Glomerular endothelial cell (primary cell): ENCODE measurements around the genes OR11H12, OR4N2, TEP1, EDDM3B and SUPT16H.

DNA sequence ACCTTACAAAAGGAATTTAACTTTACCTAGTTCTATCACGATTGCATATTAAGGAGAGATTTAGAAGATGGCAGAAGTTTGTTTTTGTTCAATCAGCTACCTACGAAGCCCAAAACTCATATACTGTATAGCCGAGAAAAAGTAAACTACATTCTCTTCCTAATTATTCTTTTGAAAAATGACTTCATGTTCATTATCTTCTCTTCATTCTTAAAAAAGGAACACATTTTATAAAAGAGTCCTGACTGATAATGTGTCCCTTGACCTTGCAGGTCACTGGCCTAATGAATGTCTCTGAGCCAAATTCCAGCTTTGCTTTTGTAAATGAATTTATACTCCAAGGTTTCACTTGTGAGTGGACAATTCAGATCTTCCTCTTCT is at the start of gene OR11H12:
Gene OR11H12, plus strand, starts transcription at position 252 of the 381 bp plus-strand sequence.
- RAMPAGE, long total RNA: no peak

- RAMPAGE, long total RNA: no peak
Observed at GRCh38 chr14:19803569-19804046, at the start of gene OR4N2. OR4N2 (plus strand) TSS chr14:19803770.

DNA sequence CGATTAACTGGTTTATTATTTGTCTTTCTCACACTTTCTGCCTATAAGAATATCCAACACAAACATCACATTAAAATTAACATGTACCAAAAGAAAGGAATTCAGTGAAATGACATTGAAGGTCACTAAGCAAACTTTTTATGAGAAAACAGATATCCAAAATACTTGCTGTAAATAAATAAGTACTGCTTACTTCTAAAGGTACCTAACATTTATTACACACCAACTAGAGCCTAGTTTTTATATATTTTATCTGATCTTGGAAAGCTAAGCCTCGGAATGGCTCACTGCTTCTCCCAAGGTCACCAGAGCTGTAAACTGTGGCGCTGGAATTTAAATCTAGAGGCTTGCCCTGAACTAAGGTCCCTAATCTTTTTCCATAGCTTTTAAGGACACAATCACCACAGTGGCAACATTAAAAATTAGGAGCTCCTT is 793 bp downstream of the CCNB1IP1 start:
- RAMPAGE, long total RNA: no peak

DNA sequence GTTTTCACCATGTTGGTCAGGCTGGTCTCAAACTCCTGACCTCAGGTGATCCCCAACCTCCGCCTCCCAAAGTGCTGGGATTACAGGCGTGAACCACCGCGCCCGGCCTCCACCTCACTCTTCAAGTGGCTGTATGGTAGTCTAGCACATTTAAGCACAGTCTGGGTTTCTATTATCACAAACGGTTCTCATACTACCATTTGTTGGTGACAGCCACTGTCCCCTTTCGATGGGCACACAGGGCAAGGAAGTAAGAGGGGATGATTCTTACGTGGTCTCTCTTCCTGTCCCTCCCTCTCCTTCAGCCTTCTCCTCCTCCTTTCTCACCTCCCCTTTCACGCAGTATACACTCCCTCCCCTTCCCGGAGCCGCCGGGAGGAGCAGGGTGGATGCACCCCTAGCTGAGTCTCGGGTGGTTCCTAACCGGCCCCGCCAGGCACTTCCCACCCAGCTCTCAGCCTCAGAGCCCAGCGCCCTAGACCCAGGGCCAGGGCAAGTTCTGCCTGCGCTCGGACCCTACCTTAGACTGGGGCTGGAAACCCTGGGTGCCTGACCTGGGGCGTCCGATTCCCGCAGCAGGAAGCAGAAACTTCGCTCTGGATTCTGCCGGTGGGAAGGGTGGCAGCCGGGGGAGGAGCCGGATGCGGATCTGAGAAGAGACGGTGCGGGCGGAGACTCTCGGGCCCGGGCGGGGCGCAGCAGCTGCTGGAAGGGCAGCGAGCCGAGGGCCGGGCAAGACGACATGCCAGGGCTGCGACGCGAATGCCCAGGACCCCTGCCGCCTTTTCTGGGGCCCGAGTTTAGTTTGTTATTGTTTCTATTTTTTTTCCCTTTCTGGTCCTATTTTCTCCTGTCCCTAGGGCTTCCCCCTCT is at the start of gene TEP1:
Gene TEP1, minus strand, starts transcription at position 651 of the 873 bp plus-strand sequence.
- RAMPAGE, long total RNA: start-site peak on the minus strand centred at position 614 of the sequence, 75 bp wide, 84 and 188 reads in 2 replicates

DNA sequence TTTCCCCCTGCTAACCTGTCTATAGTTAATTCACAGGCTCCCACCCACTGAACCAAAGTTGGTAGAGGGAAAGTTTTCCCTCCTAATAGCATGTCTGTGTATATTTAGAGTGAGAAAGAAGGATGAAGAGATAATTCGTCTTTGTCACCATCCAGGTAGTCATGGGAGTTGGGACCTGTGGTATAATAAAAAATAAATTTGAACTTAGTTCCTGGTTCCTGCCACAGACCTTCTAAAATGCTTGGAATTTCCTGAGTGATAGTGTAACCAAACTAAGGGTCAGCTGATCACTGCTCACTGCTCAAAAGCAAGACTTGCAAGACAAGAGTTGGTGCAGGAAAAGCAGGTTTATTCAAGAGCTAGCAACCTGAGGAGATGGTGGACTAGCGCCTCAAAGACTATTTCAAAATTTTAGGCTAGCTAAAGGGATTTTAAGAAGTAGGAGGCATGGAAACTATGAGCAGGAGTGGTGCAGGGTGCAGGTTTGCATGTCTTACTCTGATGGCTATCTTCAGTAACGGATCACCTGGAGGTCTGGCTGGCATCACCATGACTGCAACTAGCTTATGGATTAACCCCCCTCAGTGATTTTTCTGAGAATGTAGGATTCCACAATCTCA is 19.1 kb downstream of the ANG start:
- RAMPAGE, long total RNA: no peak

DNA sequence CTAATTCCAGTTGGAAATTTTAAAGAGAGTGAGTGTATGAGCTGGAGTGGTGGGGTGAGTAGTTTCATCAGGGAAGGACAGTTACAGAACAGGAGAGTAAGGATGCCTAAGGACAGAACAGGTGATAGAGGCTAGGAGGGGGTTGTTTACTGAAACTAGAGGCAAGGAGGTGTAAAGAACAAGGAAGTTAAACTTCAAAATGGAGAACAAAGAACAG is 26.7 kb downstream of the ANG start:
- RAMPAGE, long total RNA: no peak

DNA sequence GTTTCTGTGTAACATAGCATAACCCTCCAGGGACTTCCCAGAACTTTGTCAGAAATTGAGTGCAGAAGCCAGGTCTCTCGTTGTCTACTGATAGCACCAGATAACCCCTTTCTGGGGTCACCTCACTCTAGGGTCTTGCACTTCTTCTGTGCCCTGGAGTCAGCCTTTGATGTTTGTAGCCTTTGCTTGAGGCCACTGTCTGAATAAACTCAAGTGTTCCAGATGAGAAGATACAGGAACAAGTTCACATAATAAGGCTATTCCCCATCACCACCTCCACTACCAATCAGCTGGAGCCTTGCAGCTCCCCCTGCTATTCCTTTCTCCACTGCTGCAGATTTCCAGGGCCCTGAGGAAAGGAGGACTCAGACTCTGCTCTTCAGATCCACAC is at the start of gene EDDM3B:
Gene EDDM3B, plus strand, starts transcription at position 336 of the 391 bp plus-strand sequence.
- RAMPAGE, long total RNA: no peak

- RAMPAGE, long total RNA: no peak
Observed at GRCh38 chr14:20988720-20989379, 930 bp upstream of the METTL17 start.

DNA sequence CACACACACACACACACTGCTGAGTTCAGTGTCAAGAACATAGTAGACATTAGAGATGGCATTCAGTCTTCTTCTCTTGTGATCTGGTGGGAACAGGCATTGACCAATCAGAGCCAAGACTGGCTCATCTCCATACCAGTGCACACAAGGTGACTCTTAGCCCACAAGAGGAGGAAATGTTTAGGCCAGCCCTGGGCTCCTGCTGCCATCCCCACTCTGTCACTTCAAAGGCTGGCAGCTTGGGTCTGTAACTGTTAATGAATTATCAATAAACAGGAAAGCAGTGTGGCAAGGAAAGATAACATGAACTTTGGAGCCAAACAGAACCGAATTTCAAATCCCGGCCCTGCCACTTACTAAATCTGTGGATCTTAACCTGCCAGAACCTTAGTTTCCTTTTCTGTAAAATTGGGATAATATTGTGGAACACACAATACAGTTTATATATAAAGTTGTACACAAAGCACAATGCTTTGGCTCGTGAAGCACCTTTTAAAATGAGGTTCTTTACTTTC is 3.2 kb upstream of the RNASE8 start:
- RAMPAGE, long total RNA: no peak

DNA sequence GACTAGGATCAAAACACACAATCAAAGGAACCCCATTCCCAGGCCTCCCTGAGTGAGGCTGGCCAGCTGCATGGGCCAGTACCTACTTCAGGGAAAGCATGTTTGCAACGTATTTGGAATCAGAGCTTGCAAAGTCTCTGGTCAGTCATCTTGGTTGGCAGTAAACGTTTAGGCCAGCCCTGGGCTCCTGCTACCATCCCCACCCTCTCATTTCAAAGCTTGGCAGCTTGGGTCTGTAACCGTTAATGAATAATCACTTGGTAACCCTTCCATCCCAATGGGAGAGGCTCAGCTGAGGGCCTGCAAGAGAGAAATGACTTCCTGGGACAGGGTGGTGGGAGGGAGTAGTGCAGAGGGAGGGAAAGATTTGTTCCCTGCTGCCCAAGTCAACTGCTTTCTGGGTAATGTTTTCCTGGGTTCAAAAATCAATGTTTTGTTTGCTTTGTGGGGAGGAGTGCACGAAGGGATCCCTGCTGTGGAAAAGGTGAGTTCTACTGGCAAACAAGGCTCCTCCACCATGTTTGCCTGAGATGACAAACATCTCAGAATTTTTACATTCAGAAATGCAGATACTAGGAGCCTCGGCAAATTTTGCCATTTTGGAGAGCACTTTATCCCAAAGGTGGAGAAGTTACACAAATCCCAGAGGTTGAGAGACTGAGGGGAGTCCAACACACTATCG is 2.0 kb upstream of the RNASE8 start:
- RAMPAGE, long total RNA: no peak

- RAMPAGE, long total RNA: no peak
Observed at GRCh38 chr14:21060565-21061144, 3.0 kb downstream of the RNASE8 start.

GRCh38 chr14:21068462-21068786 is 1.7 kb upstream of the ARHGEF40 start:
- RAMPAGE, long total RNA: no peak

DNA sequence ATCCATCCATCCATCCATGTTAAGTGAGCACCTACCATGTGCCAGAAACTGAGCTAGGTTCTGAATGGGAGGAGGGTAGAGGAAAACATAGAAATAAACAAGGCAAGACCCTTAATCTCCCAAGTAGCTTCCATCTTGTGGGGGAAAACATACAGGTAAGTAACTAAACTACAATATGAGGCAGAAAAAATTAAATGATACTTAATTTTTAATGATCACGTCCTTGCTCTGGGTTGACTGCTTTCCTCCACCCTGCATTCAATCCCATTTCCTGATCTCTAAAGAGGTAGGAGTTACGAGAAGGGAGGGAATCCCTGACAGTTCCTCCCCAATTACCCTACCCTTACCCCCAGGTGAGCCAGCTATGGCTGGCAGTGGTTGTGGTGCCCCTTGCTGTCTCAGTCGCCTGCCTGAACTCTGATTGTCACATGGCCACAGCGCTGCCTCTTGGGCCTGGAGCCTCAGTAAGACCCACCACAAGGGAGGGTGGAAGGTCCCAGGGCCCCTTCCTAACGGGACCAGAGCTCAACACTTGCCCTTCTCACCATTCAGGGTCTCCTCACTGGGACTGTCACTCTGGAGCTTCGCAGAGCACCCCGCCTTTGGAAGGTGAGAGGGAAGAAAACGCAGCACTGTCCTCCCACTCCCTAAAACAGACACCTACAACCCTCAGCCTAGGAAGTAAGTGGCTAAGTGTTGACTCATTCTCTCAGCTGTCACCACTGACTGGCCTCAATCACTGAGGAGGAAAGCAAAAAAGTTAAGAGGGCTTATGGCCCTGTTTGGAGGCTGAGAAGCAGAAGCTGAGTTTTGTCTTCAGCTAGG is 858 bp downstream of the TMEM253 start:
- RAMPAGE, long total RNA: no peak

- RAMPAGE, long total RNA: no peak
Observed at GRCh38 chr14:21107425-21107862, 6.6 kb downstream of the TMEM253 start.

- RAMPAGE, long total RNA: no peak
Observed at GRCh38 chr14:21209237-21209806, 53.5 kb upstream of the OR5AU1 start.

- RAMPAGE, long total RNA: no peak
Observed at GRCh38 chr14:21269991-21270433, 770 bp upstream of the HNRNPC start.

- RAMPAGE, long total RNA: start-site peak on the minus strand at chr14:21383950-21384042, 1,074 and 214 reads in 2 replicates
Observed at GRCh38 chr14:21383010-21384139, at the start of gene SUPT16H. SUPT16H (minus strand) TSS chr14:21384019.

DNA sequence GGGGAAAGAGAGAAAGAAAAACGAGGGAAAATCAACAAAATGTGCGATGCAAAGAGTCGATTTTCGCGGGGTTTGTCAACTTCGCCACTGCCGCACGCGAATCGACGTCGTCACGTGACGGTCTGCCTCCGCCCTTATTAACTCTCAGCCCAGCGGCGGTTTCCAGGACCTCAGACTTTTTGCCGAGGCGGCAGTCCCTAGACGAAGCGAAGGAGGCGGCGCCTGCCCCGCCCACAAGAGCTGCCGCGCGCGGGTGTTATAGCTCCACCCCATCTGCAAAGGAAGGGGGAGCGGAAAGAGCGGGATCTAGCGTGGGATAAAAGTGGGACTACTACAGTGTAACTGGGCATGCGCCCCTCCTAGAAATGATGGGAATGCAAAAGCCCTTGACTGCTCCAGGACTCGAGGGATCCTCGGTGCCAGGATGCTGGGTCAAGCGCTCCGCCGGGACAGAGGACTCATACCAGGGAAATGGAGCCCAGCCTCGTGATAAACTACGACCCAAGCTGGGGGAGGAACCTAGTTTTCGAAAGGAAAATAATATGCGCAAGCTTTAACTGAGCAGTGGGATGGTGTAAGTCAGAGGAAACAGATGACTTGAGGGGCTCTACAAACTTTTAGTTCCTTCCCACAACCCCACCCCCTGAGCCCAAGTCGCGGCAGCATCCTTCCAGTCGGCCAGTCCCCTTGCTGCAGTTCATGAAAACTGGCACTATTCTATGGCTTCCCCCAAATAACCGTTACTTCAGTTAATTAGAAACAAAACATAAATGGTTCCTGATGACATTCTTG is 517 bp upstream of the SUPT16H start:
- RAMPAGE, long total RNA: no peak

GRCh38 chr14:21402667-21403269 is 18.9 kb upstream of the SUPT16H start:
- RAMPAGE, long total RNA: no peak

DNA sequence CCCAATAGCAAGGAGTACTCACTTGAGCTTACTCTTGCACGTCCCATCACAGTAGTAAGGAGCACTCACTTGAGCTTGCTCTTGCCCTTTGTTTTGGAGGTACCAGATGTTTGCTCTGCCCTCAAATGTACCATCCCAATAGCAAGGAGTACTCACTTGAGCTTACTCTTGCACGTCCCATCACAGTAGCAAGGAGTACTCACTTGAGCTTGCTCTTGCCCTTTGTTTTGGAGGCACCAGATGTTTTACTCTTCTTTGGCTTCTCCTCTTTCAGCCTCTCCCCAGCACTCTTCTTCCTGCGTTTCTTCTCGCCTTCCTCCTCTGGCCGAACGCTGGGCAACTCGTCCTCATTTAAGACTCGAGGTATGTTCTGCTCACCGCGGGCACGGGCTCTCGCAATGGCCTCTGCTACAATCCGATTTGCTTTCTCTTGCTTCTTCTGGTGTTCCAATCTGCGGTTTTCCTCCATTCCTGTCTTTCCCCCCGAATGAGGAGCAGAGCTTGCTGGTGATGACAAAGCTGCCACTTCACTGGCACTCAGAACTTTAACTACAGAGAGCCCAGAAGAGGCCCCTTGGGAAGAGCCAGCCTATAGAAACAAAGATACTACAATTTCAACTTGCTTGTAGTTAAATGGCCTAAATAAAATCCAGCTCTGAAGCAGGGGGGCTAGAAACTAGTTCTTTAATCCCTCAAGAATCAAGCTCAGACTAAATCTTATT is 28.1 kb downstream of the CHD8 start:
- RAMPAGE, long total RNA: no peak